Measurements from ENCODE around the gene ZNF276.

DNA sequence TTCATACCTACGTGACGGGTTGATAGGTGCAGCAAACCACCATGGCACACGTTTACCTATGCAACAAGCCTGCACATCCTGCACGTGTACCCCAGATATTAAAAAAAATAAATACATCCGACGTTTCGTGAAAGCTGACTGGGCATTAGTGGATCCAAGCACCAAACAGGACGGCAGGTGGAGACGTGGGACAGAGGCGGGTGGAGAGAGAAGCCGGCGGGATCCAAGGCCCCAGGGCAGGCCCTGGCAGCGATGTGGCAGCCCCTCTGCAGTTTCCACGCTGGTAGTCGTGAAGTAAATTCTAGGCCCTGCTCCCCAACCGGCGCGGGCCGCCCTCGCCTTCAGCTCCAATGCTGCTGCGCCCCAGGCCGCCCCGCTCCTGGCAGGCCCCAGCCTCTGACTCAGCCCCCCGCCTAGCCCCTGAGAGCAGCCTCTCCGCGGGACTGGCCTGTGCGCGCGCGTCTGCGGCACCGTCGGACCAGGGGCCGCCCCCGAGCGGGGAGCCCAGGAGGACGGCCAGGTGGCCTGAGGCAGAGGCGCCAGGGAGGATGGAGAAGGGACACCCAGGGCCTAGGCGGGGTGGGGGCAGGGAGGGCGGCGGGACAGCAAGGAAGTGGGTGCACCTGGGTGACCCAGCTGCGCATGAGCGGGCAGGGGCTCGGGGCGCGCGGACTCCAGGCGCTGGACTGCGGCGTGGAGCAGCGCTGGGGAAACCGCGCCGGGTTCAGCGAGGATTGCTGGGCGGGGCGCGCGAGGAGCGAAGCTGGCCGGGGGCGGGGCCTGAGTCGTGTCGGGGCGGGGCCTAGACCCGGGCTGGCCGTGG is 29.4 kb downstream of the ZNF778 start:
- RAMPAGE, long total RNA: no peak
- RRBS: 2% methylated on average over 17 of the region's 67 CpGs

DNA sequence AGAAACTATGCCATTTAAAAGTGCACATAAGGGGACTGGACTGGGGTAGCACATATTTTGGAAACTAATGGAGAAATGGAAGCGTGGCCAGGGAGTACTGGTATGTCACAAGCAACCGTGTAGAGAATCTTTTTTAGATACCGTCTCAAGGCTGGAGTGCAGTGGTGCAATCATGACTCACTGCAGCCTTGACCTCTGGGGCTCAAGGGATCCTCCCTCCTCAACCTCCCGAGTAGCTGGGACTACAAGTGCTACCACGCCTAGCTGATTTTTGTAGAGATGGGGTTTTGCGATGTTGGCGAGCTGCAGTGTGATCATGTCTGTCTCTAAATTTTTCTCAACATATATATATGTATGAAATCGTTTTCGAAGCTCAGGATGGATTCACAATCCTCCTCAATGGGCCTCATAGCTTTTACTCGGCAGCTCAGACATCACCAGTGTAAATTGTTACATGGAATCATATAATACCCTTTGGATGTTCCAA is 51.6 kb downstream of the ZNF778 start:
- RAMPAGE, long total RNA: no peak
- RRBS: no CpG with 5 or more reads among the region's 10 CpGs

DNA sequence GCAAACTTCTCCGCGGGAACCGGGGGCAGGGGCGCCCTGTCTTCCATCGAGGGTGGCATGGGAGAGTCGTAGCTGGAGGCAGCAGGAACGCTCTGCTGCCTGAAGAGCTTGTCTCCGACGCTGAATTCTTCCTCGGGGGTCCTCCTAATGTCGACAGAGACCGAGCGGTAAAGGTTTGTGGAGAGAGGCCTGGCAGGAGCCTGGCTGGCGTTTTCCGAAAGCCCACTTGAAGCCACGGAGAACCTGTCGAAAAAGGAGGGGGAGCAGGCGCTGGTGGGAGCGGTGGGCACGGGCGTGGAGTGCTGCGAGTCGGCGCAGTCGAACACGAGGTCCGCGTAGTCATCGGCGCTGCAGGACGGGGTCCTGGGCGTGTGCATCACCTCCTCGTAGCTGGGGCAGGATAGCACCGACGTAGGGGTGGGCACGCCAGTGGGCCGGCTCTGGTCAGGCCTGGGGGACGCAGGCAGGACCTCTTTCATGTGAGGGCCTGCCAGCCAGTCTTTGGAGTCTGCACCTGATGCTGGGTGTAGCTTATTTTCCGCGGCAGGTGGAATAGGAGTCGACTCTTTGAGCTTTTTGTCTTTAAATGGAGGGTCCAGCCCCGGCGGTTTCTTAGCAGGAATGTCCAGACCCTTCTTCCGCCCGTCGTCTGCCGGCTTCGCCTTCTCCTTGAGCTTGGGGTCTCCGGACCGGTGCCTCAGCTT is 63.7 kb downstream of the ZNF778 start:
- RAMPAGE, long total RNA: no peak
- RRBS: 100% methylated on average over 6 of the region's 50 CpGs

DNA sequence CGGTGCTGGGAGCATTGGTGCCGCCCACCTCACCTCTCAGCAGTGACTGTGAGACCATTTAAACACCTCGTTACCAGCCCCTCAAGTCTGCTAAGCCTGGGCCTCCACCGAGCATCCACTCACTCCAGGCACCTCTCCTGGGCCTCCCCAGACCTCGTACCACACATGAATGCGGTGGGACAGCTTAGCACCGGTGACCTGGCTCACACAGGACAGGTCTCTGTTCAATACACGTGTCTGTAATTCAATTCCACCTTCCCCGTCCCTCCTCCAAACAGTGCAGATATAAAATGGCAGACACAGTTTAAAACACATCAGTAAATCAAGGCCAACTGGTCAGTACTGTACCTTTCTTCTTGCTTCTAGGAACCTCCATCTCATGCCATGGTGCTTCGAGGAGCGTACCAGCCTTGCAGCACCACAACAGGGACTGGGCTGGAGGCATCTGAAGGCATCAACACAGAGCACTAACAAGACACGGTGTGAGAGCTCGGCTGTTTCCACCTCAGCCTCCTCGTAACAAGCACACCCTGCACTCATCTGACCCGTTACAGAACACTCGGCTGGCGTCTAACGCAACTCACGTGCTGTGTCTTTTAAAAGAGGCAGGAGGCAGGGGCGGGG is 73.9 kb downstream of the ZNF778 start:
- RAMPAGE, long total RNA: no peak
- RRBS: no CpG with 5 or more reads among the region's 20 CpGs

DNA sequence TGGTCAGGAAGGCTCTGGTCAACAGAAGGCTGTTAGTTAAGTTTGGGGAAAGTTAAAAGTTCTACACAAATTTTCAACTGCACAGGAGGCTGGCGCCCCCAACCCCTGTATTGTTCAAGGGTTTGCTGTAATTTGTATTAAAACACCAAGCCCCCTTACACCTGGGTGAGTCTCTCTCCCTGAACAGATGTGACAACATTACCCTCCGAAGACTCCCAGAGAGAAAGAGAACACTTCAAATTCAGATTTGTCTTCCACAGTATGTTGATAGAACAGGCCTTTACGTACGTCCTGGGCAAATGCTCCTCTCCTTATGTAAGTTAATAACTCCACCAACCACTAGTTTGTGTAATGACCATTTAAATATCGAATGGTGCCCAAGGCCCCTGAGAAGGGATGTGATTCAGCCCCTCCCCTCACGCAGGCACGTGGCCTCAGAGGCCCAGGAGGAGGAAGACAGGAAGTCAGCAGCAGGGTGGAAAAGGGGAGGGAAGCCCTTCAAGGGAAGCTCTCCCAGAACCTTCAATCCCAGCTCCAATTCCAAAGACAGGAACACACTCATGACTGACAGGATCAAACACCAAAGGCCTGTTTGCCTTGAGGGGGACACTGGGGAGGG is 104.7 kb downstream of the ZNF778 start:
- RAMPAGE, long total RNA: no peak
- RRBS: no CpG with 5 or more reads among the region's 7 CpGs

- RAMPAGE, long total RNA: no peak
- RRBS: no CpG with 5 or more reads among the region's 9 CpGs
Observed at GRCh38 chr16:89362152-89362735, 128.1 kb downstream of the ANKRD11 start.

- RAMPAGE, long total RNA: no peak
- RRBS: no CpG with 5 or more reads among the region's 20 CpGs
Observed at GRCh38 chr16:89374222-89374998, 116.0 kb downstream of the ANKRD11 start.

- RAMPAGE, long total RNA: no peak
- RRBS: no CpG with 5 or more reads among the region's 24 CpGs
Observed at GRCh38 chr16:89378592-89379397, 111.6 kb downstream of the ANKRD11 start.

GRCh38 chr16:89395720-89396729 is 94.3 kb downstream of the ANKRD11 start:
- RAMPAGE, long total RNA: no peak
- RRBS: no CpG with 5 or more reads among the region's 27 CpGs

DNA sequence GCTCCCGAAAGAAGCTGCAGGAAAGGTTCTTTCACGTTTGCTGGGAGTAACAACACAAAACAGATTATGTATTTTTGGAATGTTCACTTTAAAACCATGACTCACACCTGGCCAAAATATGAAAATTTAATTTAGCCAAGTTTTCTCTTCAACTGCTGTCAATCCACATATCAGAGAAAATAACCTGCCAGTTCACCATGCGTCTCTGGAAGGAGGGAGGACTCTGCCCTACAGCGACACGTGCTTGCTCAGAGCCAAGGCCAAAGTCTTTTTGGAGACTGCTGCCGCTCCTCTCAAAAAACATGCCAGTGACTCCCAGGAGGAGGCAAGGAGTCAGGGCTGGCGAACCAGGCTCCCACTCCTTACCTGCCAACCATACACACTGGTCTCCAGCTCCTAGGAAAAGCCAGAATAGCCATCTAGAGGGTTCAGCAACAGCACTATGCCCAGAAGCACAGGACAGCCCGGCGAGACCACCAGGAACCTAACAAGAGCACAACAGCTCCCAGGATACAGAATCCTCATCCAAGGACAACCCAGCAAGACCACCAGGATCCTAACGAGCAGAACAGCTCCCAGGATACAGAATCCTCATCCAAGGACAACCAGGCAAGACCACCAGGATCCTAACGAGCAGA is 73.0 kb downstream of the ANKRD11 start:
- RAMPAGE, long total RNA: no peak
- RRBS: no CpG with 5 or more reads among the region's 11 CpGs

GRCh38 chr16:89439549-89440217 is 50.7 kb downstream of the ANKRD11 start:
- RAMPAGE, long total RNA: no peak
- RRBS: no CpG with 5 or more reads among the region's 8 CpGs

GRCh38 chr16:89530512-89530993 is 22.4 kb downstream of the SPG7 start:
- RAMPAGE, long total RNA: no peak
- RRBS: no CpG with 5 or more reads among the region's 22 CpGs

GRCh38 chr16:89565041-89565582 is 4.6 kb downstream of the RPL13 start:
- RAMPAGE, long total RNA: no peak
- RRBS: 8% methylated on average over 2 of the region's 10 CpGs

DNA sequence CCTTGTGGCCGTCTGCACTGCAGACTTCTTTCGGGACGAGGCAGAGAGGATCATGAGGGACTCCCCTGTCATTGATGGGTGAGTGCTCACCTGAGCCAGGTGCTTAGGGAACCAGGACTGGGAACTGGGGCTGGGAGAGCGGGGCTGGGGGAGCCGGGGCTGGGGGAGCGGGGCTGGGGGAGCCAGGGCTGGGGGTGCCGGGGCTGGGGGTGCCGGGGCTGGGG is 16.9 kb downstream of the DPEP1 start:
- RAMPAGE, long total RNA: no peak
- RRBS: no CpG with 5 or more reads among the region's 8 CpGs

DNA sequence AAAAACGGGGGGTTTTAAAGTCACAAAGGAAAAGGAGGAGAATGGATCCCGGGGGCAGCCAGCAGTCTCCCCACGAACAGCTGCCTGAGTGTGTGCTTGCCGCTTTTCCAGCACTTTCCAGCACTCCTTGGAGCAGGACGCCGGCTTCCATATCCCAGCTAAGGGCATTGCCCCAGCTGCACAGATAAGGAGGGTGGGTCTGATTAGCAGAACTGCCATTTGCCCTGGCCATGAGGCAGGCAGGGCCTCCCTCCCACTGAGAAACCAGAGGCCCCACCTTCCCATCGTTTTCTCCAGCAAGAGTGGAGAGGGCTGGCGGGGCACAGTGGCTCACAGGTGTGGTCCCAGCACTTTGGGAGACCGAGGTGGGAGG is 19.0 kb downstream of the DPEP1 start:
- RAMPAGE, long total RNA: no peak
- RRBS: 62% methylated on average over 4 of the region's 9 CpGs

- RAMPAGE, long total RNA: no peak
- RRBS: no CpG with 5 or more reads among the region's 16 CpGs
Observed at GRCh38 chr16:89644010-89644758, 13.3 kb downstream of the CHMP1A start.

- RAMPAGE, long total RNA: no peak
- RRBS: no CpG with 5 or more reads among the region's 60 CpGs
Observed at GRCh38 chr16:89700806-89701327, 638 bp downstream of the SPATA2L start.

GRCh38 chr16:89721144-89721770 is at the start of gene ZNF276:
Gene ZNF276 (plus strand): TSS chr16:89721537.
- RAMPAGE, long total RNA: no peak
- RRBS: 1% methylated on average over 35 of the region's 86 CpGs

- RAMPAGE, long total RNA: no peak
- RRBS: 78% methylated on average over 8 of the region's 38 CpGs
Observed at GRCh38 chr16:89728897-89730270, 8.0 kb downstream of the ZNF276 start.

GRCh38 chr16:89737467-89738227 is 16.3 kb downstream of the ZNF276 start:
- RAMPAGE, long total RNA: no peak
- RRBS: no CpG with 5 or more reads among the region's 22 CpGs

All from hepatocyte (in vitro differentiated cells and primary cell).